Right cardiac atrium (tissue), 1 donor: ENCODE measurements around a stretch of chr11.

- PRO-cap = no peak
Measured at GRCh38 chr11:73648389-73649100, 2.2 kb downstream of the PLEKHB1 start.

DNA sequence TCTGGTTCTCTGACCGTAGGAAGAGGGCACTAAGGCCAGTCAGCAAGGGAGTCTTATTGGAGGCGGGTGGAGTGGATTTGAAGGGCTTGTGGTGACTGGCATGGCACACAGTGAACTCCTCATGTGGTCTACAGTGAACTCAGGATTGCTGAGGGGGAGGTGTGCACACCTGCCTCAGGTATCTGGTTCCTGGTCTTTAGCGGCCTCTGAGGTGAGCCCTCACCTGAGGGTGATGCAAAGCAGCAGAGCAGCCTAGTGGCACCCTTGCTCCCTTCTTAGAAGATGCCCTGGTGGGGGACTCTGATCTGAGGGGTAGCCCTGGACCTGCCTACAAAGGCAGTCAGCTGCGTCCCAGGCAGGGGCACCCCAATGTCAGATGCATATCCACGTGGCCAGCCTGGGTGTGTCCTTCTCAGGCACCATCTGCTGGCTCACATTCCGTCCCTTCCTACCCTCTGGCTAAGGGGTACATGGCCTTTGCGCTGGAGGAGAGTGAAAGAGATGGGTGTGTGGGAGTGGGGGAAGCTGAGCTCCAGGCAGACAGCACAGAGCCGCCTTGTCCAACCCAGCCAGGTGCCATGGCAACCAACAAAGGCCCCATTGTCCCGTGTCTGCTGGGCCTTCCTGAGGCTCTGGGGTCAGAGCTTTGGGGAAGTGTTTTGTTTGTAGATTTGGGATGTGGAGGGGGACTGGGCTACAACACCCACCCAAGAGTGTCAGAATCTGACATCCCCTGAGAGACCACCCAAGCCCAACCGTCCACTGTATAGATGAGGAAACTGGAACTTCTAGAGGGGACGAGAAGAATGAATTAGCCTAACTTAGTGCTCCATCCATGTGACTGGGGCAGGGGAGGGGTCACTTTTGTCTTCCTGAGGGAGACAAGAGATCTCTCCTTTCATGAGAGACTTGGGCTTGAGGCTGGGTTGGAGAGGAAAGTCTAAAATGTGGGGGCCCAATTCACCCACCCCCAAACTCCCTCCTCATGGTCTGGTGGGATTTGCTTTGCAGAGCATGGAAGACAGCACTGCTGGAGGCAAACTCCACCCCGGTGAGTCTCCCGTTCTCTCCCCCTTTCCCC lies 5.9 kb downstream of the PLEKHB1 start:
- PRO-cap = no peak

- PRO-cap = no peak
Measured at GRCh38 chr11:73977351-73977915, 5.2 kb downstream of the UCP2 start.

- PRO-cap = no peak
Measured at GRCh38 chr11:73984358-73984996, 1.8 kb upstream of the UCP2 start.

GRCh38 chr11:74397695-74398205 lies 483 bp downstream of the PGM2L1 start:
- PRO-cap = unidirectional peak, plus-strand start at chr11:74397879

DNA sequence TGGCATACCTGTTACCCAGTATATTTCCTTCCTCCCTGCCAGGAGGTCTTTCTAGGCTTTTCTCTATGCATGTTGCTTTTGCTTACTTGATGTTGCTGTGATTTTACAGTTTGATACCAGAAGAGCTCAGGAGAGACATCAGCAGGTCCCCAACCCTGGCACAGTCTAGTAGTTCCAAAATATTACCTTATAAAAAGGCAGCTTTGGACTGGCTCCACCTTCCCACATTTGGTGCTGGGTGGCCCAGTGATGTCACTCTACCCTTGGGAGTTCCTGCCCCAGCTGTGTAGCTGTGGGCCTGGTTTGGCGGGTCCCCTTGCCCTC lies 54.8 kb downstream of the CHRDL2 start:
- PRO-cap = no peak

DNA sequence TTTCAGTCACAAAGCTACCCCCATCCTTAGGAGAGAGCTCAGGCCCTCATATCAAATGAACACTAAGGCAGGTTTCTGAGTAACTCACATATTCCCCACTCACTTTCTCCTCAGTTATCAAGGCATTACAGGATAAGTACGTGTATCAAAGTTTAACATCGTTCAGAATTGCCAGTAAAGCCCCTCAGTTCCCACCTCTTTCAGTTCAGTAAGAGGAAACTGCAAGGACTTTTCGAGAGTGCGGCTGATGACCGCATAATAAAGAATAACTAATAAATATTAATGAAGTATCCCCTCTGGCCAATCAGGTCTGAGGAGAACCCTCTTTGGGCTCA lies 246 bp upstream of the RNF169 start:
- PRO-cap = bidirectional peak, plus-strand start outside the sequence, minus-strand start at position 260 of the sequence

GRCh38 chr11:74817307-74818362 lies 69.0 kb downstream of the RNF169 start:
- PRO-cap = no peak

- PRO-cap = no peak
Measured at GRCh38 chr11:74845137-74845725, 96.6 kb downstream of the RNF169 start.

GRCh38 chr11:75170906-75171238 lies 20.0 kb downstream of the SLCO2B1 start:
- PRO-cap = no peak

- PRO-cap = no peak
Measured at GRCh38 chr11:75202007-75202746, 38.4 kb upstream of the TPBGL start.

GRCh38 chr11:75303502-75304132 lies 47.8 kb downstream of the ARRB1 start:
- PRO-cap = no peak

DNA sequence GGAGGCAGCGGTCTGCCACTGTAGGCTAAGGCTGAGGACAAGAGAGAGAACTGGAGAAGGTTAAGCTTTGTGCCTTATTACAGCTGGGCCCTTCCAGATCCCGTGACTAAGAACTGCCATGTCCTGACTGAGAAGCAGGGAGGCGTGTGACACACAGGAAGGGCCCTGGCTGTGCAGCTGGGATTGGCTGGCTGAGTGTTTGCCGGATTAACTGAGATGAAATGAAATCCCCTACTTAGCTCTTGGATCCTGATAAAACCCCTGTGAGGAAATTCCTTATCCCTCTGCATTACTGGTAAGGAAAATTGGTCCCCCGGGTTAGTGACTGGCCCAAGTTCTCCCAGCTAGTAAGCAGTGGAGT lies 38.0 kb downstream of the ARRB1 start:
- PRO-cap = no peak

DNA sequence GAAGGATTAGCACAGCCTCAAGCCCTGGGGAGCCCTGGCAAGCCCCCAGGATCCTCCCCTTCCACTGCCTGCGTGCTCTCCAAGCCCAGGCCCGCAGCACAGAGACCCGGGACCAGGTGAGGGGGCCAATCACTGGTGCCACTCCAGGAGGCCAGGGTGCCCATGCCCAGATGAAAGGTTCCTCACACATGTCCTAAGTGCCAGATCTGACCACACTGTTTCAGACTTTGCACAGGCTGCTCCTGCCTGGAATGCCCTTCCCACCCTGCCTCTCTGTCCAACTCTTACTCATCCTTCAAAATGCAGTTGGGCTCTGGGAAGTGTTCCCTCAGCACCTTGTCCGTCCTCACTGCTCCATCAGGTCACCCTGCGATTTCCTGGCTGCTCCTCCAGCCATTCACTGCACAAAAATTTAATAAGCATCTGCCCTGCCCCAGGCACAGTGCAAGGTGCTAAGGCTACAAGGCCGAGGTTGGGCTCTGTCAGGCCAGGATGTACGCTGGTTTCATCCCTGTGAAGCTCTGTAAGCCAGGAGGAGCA lies 32.2 kb downstream of the ARRB1 start:
- PRO-cap = no peak

- PRO-cap = no peak
Measured at GRCh38 chr11:75513379-75513883, 12.3 kb downstream of the GDPD5 start.

- PRO-cap = no peak
Measured at GRCh38 chr11:75522922-75523758, 2.6 kb downstream of the GDPD5 start.

GRCh38 chr11:75524499-75525305 lies 1.0 kb downstream of the GDPD5 start:
- PRO-cap = no peak

GRCh38 chr11:75563663-75564614 lies 1.9 kb downstream of the SERPINH1 start:
- PRO-cap = no peak

- PRO-cap = bidirectional peak, plus-strand start at chr11:75583254, minus-strand start at chr11:75582927
Measured at GRCh38 chr11:75582812-75583111, 20.7 kb downstream of the SERPINH1 start.

- PRO-cap = unidirectional peak, minus-strand start at chr11:75668090
Measured at GRCh38 chr11:75667731-75668484, 930 bp downstream of the MAP6 start.